Right ventricle myocardium (tissue), 1 donor: ENCODE results near the gene ACVR2A.

GRCh38 chr2:144475024-144476195, 44.5 kb downstream of the ZEB2 start:
- PRO-cap, 2 experiments = no peak in any of the 2 experiments

- PRO-cap, 2 experiments = no peak in any of the 2 experiments
Observed at GRCh38 chr2:144480424-144481115, 39.3 kb downstream of the ZEB2 start.

DNA sequence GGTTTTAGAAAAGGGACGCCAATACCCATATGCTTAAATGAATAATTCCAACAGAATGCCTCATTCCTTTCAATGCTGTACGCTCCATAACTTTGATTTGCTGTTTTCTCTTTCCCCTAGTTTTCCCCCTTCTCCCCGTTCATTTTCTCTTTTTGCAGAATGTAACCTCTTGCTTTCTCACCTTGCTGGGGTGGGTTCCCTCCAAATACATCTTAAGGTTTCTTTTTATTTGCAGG, 38.0 kb downstream of the ZEB2 start:
- PRO-cap, 2 experiments = no peak in any of the 2 experiments

GRCh38 chr2:144503739-144504545, 16.0 kb downstream of the ZEB2 start:
- PRO-cap, 2 experiments = no peak in any of the 2 experiments

DNA sequence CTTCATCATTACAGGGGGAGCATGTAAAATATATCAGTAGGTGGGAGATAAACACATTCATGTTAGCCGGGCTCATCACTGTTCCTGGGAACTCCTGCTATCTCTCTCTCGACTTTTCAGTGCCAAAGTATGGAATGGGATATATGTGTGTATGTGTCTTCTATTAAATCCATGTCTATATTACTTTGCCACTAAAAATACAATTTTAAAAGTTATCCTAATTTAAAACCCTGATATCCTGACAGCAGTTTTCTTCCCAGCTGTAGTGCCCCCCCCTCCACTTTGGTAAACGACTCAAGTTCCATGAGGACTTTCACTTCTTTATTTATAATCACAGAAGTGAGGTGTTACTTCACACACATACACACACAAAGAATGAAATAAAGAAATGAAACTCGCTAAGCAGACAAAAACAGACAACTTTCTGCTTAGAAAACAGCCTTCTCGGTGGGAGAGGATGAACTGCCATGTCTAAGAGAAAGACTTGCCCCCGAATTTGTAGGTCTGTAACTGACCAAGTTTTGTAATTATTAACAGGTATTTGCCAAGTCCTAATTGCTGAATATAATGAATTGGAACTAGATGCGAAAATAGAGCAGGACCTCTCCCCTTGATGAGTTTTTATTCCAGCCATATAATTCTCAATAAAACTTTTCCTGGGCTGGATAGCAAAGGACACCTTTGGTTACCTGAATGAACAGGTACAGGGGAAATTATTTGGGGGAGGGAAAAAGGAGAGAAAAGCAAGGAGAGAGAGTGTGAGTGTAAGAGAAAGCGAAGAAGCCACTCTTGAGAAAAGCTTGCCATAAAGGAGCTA, 737 bp downstream of the ZEB2 start:
- PRO-cap, 2 experiments = no peak in any of the 2 experiments

DNA sequence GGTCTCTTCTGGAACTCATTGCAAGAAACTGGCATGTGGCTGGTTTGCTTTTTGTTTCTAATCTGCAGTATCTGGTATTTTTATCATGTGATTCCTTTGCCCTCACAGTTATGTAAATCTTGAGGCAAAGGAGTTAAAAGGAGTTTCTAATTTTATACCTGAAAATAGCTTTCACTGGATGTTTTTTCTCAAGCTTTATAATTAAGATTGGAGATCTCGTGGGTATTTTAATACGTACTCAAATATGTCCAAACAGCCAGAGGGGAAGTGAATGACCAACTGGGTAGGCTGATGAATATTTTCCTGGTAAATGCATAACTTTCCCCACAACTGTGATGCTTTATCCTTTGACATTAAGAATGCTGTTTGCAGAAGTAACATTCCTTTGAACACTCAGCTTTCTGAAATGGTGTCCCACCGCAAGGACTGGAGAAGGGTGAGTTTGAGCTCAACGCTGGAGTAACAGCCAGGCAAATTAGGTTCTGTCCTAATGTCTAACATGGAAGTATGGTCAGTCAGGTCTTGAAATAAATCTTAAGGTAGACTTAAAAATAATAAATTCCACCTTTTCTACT, 503.0 kb upstream of the ZEB2 start:
- PRO-cap, 2 experiments = no peak in any of the 2 experiments

DNA sequence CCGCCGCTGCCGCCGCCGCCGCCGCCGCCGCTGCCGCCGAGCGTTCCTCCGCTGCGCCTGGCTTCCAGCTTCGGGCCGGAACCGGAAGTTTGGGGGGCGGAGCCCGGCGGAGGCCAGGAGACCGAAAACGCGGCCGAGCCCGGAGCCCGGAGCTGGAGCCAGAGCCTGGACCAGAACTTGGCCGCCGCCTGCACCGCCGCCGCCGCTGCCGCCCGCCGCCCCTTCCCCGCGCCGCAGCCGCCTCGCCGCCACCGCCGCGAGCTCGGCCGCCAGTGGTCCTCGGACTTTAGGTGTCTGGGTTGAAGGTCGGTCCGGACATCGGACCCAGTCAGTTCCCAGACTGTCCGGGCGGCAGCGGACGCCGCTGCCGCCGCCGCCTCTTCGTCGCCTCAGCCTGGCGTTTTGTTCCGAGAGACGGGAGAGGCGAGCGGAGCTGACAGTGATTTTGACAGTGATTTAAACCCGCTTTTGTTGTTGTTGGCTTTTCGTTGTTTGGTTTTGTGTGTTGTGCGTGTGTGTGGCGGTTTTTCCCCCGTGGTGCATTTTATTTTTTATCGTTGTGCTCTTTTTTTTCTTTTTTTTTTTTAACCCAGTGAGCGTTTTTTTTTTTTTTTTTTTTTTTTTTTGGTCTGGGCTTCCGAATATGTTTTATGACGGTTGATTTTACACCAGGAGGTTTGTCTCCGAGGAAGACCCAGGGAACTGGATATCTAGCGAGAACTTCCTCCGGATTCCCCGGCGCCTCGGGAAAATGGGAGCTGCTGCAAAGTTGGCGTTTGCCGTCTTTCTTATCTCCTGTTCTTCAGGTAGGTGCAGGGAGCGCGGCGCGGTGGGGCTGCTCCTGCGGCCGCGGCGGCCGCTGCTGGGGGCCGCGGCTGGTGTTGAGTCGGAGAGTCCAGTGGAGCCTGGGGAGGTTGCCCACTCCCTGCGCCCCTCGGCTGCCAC, at the start of gene ACVR2A:
TSS of gene ACVR2A (plus strand) at position 628 of the 945 bp plus-strand sequence.
- PRO-cap, 2 experiments = peak in 2 of 2 experiments; most common plus-strand start position 116 of the sequence (in 2); most common minus-strand start position 72 of the sequence (in 1)

DNA sequence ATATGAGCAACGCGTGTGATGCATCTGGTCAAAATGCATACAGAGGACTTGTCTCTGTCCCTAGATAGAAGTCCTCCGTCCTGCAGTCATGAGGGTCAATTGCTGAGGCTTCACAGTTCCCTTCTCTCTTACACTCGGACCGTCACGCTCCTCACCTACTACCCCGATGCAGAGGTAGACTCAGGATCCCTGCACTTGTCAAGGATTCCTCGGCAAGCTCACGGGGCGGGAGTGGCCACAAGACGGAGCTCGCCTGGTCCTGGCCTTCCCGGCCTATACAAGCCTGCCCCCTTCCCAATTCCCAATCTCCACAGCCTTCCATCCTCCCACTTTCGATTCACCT, 355 bp downstream of the ORC4 start:
- PRO-cap, 2 experiments = no peak in any of the 2 experiments

GRCh38 chr2:148644849-148645648, 498 bp downstream of the EPC2 start:
- PRO-cap, 2 experiments = peak in 2 of 2 experiments; most common plus-strand start chr2:148645428 (in 2); most common minus-strand start chr2:148645191 (in 2)

DNA sequence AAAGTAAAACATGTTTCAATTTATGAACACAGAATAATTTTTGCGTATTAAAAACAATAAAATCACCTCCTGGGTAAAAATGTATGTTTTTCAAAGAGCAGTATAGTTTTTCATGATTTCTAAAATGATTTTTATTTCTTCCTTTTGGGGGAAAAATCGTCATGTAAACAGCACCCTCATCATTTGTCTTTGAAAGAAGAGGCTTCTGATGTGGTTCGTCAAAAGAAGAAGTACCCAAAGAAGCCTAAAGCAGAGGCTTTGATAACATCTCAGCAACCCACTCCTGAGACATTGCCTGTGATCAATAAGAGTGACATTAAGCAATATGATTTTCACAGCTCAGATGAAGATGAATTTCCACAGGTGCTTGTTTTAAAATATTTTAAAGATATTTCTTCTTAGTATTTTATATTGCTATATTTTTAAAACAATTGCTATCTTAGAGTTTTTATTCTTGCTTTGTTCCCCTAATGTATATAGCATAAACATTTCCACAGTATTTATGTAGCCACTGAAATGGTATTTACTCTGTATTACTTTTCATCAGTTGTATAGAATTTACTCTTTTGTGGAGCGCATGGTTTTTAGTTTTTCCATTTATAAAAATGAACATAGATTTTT, 110.1 kb upstream of the KIF5C start:
- PRO-cap, 2 experiments = no peak in any of the 2 experiments

DNA sequence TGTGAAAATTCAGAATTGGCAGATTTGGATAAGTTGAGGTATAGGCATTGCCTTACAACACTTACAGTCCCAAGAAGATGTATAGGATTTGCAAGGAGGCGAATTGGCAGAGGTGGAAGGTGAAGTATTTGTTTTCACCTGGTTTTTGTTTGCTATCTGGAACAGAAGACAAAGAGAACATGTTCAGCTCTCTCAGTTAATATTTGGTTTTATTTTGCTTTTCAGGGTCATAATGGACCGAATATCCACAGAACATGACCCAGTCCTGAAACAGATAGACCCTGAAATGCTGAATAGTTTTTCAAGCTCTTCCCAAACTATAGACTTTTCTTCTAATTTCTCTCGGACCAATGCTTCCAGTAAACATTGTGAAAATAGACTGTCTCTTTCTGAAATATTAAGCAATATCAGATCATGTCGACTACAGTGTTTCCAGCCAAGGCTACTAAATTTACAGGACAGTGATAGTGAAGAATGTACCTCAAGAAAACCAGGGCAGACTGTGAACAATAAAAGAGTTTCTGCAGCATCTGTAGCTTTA, 104.1 kb upstream of the KIF5C start:
- PRO-cap, 2 experiments = no peak in any of the 2 experiments

DNA sequence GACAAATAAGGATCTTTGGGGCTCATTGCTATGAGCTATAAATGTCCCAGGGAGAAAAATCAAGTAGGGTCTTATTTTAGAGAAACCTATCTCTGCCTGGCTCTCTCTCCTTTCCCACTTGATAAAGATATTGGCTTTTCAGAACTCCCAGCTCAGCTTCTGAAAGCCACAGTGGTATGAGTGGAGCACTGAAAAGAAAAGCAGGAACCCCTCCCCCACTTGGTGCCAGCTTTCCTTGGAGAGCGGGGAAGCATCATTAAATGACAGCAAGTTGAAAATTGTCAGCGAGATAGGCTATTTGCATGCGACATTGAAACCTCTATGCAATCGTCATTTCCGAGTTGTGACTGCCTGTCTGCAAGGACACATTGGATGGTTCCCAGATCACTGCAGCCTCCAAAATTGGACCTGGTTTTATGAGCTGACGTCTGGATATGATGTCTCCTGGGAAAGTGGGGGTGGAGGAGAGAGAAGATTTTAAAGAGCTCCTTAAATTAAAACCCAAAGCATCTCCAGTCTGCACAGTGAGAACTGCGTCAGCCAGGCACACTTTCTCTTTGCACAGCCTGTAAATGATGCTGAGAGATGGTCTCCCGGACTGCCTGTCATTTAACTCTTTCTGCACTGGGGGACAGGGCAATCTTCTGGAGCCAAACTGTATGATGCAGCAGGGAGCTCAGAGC, 57.8 kb upstream of the KIF5C start:
- PRO-cap, 2 experiments = no peak in any of the 2 experiments

GRCh38 chr2:148876157-148877323, 1.5 kb downstream of the KIF5C start:
- PRO-cap, 2 experiments = no peak in any of the 2 experiments

- PRO-cap, 2 experiments = no peak in any of the 2 experiments
Observed at GRCh38 chr2:148877324-148877925, 2.4 kb downstream of the KIF5C start.

DNA sequence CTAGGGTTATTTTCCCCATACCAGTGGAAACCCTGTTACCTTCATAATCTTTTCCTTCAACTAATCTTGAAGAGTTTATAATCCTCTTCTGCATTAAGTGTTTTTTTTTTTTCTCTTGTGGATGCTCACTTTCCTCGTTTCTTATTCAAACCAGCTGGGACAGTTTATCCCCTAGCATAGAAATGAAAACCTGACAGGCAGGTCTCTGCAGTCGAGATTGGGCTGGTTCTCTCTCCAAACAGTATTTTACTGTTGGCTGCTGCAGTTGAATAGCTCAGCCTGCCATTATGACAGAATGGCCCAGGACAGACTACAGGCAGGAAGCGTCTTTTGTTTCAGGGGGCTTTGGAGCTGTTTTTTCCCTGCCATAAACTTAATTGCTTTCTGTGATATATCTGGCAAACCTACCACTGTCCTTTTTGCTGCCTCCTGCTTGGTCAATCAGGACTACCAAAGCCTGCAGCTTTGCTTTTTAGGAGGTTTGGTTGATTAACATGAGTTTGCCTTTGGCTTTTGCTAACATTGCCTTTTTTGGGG, 128.5 kb downstream of the LYPD6B start:
- PRO-cap, 2 experiments = no peak in any of the 2 experiments

DNA sequence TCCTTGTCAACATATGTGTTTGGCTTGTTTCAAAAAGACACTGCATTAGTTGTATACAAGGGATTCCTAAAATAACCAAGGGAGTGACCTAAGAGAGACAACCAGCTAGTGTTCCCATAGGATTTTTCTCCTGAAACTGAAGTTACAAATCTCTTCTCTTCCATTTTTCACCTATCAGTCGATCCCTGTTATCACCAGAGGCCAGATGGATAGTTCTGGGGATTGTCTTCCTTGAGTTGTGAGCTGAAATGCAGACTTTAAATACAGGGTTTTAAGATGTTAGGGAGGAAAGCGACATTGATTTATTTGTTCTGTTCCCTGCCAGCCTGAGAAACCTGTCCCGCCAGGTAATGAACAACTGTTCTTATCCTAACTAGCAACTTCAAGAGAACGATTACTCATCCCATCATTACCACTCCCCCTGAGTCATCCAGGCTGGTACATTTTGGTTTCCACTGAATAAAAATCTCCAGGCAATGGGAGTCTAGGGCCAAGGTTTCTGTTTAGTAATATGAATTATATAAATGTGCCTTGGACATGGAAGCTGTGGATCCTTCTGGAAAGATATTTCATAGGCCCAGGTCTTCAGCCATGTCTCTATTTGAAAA, 131.1 kb downstream of the LYPD6B start:
- PRO-cap, 2 experiments = no peak in any of the 2 experiments

- PRO-cap, 2 experiments = no peak in any of the 2 experiments
Observed at GRCh38 chr2:149437669-149437942, 107.2 kb downstream of the LYPD6 start.

GRCh38 chr2:149585074-149585770, 2.4 kb downstream of the MMADHC start:
- PRO-cap, 2 experiments = no peak in any of the 2 experiments

DNA sequence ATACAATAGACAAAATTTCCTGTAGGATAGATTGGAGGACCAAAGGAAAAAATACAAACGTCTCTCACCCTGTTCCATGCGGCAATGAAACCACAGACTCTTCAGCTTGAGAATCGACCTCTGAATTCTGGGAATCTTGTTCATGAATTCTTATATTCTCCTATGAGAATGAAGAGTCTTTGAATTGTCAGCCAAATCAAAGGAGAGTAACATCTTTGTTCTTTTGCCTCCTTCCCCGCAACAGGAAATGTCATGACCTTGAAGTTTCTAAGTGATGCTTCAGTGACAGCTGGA, 21.7 kb downstream of the TNFAIP6 start:
- PRO-cap, 2 experiments = no peak in any of the 2 experiments

DNA sequence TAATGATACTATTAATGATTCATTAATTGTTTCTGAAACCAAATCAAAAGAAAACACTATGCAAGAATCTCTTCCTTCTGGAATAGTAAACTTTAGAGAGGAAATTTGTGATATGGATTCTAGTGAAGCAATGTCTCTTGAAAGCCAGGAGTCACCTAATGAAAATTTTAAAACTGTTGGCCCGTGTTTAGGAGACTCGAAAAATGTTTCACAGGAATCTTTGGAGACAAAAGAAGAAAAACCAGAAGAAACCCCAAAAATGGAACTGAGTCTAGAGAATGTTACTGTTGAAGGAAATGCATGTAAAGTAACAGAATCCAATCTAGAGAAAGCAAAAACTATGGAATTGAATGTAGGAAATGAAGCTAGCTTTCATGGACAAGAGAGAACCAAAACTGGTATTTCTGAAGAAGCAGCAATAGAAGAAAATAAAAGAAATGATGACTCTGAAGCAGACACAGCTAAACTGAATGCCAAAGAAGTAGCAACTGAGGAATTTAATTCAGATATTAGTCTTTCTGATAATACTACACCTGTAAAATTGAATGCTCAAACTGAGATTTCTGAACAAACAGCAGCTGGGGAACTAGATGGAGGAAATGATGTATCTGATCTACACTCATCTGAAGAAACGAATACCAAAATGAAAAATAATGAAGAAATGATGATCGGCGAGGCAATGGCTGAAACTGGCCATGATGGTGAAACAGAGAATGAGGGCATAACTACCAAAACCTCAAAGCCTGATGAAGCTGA, 55.4 kb downstream of the RIF1 start:
- PRO-cap, 2 experiments = no peak in any of the 2 experiments